ENCODE results near the genes CT45A3, SAGE1, RBMX, FGF13 and MCF2.

DNA sequence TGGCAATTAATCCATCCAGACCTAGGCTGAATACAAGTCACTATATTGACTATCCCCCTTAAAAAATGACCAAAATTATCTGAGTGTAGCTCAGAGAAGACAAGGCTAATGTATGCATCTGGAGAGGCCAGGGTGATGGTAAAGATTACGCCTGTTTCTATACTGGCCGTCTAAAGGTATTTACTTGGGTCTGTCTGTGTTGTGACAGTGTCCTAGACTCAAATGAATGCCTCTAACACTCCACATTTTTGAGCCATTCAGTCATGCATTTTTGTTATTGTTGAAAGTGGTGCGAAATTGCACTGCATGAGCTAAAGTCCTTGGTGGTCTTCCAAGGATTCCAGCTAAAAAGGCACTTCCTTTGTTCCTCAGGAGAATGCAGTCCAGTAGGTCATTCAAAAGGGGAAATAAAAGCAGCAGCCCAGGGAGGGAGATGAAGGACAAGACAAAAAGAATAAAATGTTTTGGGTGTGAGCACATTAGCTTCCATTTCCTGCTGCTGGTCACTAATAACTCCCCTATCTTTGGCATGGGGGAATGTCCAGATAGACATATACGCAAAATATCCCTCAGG lies 3.1 kb downstream of the GPC4 start:
- PRO-cap = no peak

- PRO-cap = no peak
Measured at GRCh38 chrX:134148329-134148577, 88.7 kb upstream of the CCDC160 start.

DNA sequence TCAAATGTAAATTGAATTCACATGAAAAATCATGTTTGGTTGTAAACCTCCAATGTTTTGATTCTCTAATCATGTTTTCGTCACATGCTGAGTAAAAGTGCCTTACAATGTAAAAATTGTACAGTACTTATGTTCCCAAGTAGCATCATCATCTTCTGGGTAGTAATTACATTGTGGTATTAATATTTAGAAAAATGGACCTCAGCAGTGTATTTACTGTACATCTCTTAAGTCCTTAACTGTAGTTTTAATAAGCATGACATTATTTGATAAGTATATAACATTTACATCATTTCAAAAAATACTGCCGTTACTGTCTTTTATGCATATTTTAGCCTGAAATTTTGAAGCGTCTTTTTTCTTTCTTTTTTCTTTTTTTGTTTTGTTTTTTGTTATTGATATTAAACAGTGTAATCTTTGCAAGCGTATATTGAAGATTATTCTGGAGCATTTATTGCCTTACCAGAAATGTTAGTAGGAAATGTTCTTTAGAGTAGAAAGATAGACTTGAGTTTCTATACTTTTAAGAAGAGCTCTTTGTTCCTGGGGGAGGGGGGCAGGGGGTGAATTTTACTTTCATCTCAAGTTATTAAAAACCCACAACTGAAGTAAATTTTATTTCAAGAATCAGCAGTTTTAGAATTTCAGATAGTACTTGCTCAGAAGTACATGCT lies 32.1 kb upstream of the HPRT1 start:
- PRO-cap = no peak

DNA sequence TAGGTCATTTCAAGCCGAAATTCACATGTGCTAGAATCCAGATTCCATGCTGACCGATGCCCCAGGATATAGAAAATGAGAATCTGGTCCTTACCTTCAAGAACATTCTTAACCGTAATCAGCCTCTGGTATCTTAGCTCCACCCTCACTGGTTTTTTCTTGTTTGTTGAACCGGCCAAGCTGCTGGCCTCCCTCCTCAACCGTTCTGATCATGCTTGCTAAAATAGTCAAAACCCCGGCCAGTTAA lies 902 bp downstream of the HPRT1 start:
- PRO-cap = no peak

- PRO-cap = no peak
Measured at GRCh38 chrX:134544209-134545319, 84.6 kb downstream of the HPRT1 start.

DNA sequence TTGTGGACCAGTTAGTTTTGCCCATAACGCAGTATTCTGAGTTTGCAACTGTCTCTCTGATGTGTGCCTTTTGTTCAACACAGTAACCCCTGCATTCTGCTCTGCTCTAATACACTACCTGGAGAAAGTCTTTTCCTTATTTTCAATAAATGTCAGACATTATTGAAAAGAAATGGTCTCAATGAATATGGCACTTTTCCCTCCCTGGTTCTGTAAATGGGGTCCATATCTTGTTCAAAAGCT lies 1.1 kb downstream of the RTL8C start:
- PRO-cap = no peak

DNA sequence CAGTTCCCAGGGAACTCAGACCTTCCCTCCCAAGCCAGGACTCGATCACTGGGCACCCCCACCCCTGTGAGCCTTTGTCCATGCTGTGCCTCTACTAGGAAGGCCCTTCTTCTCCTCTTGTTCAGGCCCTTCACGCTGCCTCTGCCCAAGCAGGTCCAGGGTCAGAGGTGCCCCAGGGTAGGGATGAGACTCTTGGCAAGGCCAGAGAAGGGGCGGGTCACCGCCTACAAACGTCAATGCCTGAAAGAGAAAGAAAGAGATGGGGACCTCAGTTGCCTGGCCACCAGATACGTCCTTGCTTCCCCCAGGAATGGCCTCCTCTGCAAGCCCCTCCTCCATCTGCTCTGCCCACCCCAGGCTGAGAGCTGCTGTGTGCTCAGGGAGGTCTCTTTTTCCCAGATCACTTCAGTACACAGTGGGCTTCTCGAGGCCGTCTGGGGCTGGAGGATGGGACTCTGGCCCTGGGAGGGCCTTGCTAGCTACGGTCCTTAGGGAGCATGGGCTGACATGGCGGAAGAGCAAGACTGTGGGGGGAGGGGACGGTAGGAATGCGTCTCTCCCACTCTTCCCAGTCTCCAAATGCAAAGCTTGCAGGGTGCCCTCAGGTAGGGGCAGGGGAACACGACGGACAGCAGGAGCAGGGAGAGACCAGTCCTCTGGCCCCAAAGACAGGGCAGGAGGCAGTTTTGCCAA lies 1.5 kb downstream of the SMIM10L2B start:
- PRO-cap = no peak

GRCh38 chrX:135286198-135286882 lies 22.9 kb upstream of the ETDC start:
- PRO-cap = no peak

GRCh38 chrX:135326294-135327248 lies 17.3 kb downstream of the ETDC start:
- PRO-cap = no peak

DNA sequence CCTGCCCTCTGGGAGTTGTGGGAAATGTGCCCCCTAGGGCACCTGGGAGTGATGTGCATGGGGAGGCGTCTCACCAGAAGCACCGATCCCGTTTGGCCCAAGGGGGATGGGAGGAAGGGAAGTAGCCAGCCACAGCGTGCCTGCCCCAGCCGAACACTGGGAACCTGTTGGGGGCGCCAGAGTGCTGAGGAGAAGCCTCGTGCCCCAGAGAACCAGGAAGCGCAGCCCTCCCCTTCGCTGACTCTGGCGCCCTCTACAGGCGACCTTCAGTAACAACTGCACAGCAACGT lies at the start of gene CT45A3:
CT45A3 (minus strand) TSS at position 158 of the 290 bp plus-strand sequence.
- PRO-cap = no peak

- PRO-cap = no peak
Measured at GRCh38 chrX:135893175-135894017, at the start of gene SAGE1. SAGE1 (plus strand) TSS chrX:135893716.

DNA sequence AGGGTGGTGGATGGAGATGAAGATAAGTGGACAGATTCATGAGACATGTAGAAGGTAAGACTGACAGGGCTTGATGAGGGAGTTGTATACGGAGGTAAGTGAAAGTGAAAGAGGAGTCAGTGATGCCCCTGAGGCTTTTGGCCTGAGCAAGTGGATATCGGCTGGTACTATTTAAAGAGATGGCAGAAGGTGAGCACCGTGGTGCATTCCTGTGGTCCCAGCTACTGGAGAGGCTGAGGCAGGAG lies 85.4 kb downstream of the SLC9A6 start:
- PRO-cap = no peak

GRCh38 chrX:136191093-136191595 lies 5.7 kb upstream of the FHL1 start:
- PRO-cap = no peak

- PRO-cap = no peak
Measured at GRCh38 chrX:136706863-136707062, 58.8 kb downstream of the CD40LG start.

- PRO-cap = bidirectional peak, plus-strand start at chrX:136880893, minus-strand start at chrX:136880725
Measured at GRCh38 chrX:136879709-136880831, at the start of gene RBMX. RBMX (minus strand) TSS chrX:136880725.

DNA sequence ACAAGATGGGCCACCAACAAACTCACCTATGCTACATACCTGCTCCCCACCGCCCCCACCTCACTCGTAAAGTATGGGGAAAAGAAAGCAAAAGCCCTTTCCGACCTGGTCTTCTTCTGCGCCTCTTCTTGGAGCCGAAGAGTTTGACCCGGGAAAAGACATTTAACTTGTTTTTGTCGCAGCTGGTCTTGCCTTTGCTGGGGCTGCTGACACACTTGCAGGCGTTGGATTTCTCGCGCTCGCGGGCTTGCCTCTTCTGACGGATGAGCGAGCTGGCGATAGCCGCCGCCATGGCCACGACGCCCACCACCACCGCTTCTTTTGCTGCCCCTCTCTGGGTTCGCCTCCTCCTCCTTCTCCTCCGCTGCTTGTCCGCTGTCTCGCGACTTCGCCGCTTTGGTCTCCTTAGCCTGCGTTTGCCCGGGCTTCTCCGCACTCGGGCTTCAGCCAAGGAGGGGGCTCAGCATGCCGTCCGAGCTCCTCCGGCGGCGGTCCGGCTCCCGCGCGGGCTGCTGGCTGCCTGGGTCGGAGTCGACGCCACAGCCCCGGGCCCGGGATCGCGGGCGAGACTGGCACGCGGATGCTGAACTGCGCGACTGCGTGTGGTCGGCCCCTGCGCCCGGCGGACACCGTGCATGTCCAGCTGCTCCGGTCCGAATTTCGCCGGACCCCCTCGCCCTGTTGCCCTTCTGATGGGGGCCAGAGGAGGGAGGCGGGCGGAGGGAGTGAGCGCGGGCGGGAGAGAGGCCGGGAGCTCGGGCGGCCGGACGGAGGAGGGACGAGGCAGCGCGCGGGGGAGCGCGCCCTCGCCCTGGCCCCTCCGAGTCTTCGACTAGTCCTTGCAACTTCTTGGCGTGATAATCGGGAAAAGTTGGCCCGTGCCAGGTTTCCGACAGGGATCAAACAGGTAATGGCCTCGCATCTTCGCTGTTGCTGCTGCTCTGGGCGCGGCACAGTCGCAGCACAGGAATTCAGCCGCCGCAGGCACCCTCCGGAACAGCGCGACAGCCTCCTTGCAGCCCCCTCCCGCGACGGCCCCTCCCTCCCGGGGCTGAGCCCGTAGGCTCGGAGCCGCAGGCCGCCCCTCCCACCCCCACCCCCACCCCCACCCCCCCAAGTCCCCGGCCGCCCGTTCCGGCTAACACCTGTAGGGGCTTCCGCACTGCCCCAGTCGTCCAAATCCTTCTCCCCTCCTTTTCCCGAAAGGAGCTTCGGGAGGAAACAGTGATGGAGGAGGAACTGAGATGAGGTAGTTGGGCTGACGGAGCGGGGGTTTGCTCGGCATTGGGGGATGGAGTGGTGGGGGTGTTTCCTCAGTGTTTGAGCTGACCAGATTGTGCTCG lies at the start of gene FGF13:
FGF13 (minus strand) TSS at position 1,006 of the 1,343 bp plus-strand sequence.
- PRO-cap = unidirectional peak, minus-strand start at position 630 of the sequence

GRCh38 chrX:139707870-139708463 lies at the start of gene MCF2:
MCF2 (minus strand) TSS chrX:139708167.
- PRO-cap = no peak

- PRO-cap = no peak
Measured at GRCh38 chrX:139924685-139925060, 8.2 kb downstream of the ATP11C start.

- PRO-cap = bidirectional peak, plus-strand start at chrX:139932334, minus-strand start at chrX:139932191
Measured at GRCh38 chrX:139931875-139932932, 649 bp downstream of the ATP11C start.

DNA sequence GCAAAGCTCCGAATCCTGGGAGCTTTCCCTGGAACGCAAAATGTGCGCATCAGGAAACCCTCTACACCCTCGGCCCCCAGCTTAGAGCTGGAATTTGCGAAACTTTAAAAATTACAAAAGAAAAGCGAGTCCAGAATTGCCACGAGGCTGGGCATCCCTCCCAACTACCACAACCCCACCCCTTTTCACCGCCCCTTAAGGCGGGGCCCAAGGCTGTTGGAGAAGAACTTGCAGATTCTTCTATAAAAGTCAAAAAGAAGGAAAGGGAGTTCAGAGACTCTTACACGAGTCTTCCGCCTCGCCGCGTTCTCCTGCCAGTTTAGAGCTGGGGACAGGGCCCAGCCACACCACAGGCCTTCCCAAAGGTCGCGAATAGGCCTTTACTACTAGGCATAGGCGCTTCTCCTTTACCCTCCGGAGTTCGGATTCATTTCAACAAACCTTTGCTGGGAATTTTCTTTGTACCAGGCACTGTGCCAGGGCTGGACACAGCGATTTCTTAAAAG lies 560 bp upstream of the ATP11C start:
- PRO-cap = bidirectional peak, plus-strand start at position 252 of the sequence, minus-strand start at position 166 of the sequence